Bronchial lymph node (tissue), 1 donor: ENCODE measurements around a stretch of chr7.

DNA sequence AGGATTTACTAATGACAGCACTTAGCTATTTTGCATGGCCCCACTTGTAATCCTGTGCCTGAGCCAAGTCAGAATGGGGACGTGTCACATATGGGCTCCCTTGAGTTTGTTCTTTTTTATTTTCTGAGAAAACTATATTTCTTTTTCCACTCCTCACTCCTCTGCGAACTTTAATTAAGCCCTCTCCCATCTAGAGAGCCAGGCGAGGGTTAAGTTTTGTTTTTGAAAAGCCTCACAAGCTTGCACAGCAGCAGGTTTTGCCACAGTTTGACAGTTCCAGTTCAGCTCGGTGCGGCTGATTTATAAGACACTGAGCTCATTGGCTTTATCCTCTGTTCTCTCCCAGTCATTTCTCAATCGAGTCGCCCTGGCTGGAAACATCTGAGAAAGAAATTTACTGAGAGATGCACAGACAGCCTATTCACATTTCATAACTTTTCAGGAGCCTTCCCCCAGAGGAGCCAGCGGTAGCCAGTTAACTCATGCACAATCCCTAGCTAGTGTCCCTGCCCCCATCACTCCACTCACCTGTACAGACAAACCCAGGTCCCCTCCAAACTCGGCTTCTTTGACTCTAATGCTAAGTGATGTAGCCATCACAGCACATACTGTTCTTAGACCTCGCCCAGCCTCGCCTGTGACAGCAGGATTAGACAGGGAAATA is 442.0 kb upstream of the NPVF start:
- PRO-cap, result no peak

DNA sequence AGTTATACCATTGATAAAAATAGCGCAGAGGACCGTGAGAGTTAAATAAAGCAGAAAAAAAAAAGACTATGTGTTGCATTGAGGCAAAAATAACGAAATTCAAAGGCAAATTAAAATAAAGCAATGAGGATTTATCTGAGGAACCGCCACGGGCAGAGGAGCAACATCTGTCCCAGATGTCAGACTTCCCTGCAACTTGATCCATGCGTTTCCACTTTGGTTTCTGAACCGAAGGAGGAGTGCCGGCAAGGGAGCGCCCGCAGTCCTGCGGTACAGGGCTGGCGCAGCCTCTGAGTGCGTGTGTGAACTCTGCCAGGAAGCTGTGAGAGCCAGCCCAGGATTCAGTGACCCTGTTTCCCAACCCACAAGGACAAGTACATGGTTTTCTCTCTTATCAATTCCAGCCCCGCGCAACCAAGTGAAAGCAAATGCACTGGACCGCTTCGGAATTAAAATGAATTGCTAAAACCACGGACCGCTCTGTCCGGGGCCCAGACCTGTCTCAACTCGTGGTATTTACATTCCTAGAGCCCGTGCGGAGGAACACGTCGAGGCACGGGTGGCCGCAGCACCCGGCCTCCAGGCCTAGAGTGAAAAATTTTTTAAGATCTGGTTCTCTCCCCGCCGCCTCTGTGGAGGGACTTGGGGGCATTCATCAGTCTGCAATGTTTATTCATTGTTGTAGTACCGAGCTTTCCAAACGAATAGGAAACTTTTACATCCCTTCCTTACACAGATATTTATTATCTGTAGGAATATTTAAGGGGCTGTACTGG is 291.6 kb upstream of the NFE2L3 start:
- PRO-cap, result no peak

- PRO-cap, result no peak
These were observed 212.0 kb upstream of the NFE2L3 start for GRCh38 chr7:25939841-25940495.

DNA sequence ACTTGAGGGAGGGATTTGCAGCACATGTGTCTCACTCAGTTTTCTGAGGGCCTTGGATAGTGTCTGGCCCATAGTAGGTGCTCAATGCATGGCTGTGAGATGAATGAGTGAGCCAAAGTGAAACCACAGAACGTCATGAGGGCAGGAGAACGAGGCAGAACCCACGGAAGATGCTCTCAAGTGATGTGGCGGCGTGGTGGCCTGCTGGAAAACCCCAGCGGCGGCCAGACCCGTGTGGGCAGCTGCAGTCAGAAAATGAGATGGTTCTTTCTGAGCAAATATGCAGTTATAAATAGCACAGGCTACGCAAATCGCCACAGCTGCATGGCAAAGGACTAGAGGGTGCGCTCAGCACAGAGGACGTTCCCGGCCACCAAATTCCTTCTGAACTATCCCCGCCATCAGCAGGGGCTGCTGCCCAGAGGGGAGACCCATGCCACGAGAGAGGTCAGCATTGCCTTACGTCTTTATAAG is 183.4 kb upstream of the NFE2L3 start:
- PRO-cap, result bidirectional peak, plus-strand start at position 338 of the sequence, minus-strand start at position 262 of the sequence

DNA sequence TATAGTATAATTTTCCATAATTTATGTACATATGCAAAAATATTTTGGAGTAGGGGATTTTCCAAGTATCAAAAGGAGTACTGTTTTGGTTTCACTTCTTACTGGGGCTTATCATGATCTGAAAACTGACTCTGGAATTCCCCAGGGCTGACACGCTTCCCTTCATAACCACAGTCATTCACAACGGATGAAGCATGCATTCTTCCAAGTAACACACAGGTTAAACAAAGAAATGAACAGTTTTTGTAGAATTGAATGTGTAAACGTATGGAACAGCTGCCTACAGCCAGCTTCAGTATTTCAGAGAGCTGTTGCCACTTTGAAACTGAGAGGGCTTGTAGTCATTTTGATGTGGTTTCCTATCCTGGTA is 4.4 kb downstream of the NFE2L3 start:
- PRO-cap, result no peak

- PRO-cap, result no peak
These were observed 14.6 kb downstream of the HNRNPA2B1 start for GRCh38 chr7:26185823-26186433.

DNA sequence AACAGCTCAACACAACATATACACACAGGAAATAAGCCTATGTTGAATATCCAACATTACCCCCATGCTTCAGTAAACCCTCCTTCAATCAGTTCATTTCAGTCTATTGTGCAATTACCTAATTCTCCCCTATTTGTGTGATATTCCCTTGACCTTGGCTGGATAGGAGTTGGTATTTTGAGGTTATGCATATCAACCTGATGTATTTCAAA is 11.4 kb downstream of the HNRNPA2B1 start:
- PRO-cap, result no peak

DNA sequence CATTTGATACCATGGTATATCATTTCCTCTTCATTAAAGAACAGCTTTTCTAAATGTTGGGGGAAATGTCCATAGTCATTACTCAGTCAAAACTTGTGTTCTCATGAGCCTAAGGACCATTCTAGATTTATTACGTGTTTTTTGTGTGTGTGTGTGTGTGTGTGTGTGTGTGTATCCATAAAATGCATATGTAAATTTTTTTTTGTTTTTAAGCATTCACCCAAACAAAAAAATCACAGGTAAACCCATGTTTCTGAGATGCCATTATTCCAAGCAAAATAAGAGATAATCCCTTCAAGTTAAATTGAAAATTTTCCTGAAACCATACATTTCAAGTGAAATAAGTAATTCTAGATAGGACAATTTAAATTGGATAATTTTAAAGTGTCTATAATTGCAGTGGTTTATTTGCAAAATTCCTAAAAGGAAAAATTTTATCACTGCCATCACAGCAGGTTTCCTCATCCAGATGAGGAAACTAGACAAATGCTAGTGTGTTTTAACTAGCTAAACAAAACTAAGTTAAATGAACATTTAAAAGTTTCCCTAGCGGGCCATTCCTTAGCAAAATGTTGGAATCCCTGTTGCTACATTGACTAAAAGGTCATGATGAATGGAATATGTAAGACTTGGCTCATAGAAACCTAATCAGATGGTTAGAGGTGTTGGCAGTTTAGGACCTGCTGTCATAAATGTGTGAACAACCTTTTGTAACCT is 11.1 kb downstream of the CBX3 start:
- PRO-cap, result no peak

- PRO-cap, result no peak
These were observed 11.8 kb downstream of the CBX3 start for GRCh38 chr7:26213158-26213963.

GRCh38 chr7:26363295-26363819 is 71.7 kb downstream of the SNX10 start:
- PRO-cap, result no peak

- PRO-cap, result unidirectional peak, plus-strand start at chr7:27106293; unidirectional peak, plus-strand start at chr7:27106346; unidirectional peak, plus-strand start at chr7:27106357; unidirectional peak, plus-strand start at chr7:27106393; unidirectional peak, plus-strand start at chr7:27106406; bidirectional peak, plus-strand start at chr7:27106911, minus-strand start at chr7:27106856
These were observed 4.0 kb upstream of the HOXA2 start for GRCh38 chr7:27106223-27107241.

GRCh38 chr7:27122452-27123468 is 7.8 kb downstream of the HOXA4 start:
- PRO-cap, result no peak

GRCh38 chr7:27145622-27146184 is 1.9 kb downstream of the HOXA6 start:
- PRO-cap, result no peak

DNA sequence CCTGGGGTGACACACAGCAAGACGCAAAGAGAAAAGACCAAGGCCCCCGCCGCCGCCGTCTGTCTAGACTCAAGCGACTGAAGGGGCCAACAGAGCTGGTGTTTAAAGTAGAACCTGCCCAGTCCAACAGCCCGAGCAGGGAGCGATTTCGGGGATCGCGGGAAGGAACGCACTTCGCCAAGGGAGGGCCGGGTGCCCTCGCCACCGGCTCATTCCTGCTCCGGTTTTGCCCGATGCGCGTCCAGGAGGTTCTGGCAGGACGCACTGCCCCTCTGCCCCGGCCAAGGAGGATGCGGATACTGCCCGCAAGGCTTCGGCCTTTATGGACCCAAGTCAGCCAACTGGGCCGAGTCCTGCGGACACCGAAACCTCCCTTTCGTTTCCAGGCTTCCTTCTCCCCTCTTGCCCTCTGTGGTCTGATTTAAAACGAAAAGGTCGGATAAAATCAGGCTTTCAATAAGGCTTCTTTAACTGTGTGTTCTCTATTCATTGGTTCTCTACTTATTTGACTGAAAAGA is 2.1 kb upstream of the HOXA7 start:
- PRO-cap, result no peak

DNA sequence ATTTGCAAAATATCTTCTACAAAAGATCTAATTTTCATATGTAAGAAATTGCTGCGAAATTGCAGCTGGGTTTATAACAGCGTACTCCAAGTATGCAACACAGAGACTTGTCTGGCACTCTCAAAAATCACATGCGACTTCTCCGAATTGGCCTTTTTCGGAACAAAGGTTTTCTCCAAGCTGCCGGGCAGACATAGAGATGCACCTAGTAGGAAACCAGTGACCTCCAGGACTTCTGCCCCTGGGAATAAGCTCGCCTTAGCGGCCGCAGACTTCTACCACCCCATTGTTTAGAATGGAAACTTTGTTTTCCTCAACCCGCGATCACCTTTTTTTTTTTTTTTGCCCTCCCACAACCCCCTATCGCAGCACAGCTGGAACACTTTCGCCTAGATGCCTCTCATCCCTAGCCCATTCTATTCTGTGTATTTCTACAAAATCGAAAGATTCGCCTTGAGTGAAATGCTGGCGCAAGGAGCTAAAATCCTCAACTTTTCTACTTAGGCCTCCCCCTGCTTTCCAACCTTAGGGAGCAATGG is 4.9 kb upstream of the HOXA10 start:
- PRO-cap, result no peak

- PRO-cap, result no peak
These were observed 7.1 kb upstream of the EVX1 start for GRCh38 chr7:27235293-27236141.

GRCh38 chr7:27277562-27277917 is 34.9 kb downstream of the EVX1 start:
- PRO-cap, result no peak

DNA sequence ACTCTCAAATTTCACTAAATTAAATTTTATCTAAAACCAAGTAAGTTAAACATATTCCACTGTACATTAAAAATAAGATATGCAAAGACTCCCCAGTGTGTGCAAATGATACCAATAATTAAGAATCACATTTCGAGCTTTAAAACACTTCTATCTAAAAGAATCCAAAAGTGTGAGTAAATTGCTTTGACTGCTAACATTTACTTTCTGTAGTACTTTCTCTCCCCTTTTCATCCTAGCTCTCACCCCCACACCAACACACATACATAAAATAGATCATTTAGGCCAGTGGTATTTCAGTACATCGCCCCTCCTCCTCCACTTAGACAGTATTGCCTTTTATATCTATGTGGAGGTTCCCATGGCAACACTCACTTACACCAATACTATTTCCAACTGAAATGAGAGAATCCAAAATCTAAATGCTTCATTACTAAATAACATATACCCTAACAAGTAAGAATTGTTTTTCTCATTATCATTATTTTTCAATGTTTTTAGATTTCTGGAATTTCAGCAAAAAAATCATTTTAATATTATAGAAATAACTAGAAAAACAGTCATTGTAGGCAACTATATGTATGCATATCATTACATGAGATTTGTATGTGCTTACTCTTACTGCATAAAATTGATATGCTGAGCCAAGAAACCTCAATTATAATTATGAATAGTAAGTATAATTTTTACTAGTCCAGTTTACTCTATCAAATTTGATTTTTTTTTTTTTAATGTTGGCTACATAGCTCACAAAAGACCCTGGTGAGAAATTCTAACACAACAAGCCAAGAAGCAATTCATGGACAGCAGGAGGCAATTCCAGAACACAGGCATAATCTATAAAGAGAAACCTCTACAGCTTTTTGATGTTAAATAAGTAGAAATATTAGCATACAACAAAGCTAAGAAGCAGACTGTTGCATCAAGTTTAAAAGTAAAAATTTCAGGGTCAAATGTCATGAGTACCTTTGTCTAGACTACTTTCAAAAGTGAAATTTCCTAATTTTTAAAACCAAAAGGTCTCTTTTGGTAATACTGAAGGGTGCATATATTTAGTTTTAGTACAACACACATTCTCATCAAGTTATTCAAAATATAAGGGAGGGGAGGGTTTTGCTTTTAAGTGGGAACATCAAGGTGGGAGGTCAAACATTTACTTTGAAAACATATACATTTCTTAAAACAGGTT is 58.6 kb downstream of the HIBADH start:
- PRO-cap, result no peak

DNA sequence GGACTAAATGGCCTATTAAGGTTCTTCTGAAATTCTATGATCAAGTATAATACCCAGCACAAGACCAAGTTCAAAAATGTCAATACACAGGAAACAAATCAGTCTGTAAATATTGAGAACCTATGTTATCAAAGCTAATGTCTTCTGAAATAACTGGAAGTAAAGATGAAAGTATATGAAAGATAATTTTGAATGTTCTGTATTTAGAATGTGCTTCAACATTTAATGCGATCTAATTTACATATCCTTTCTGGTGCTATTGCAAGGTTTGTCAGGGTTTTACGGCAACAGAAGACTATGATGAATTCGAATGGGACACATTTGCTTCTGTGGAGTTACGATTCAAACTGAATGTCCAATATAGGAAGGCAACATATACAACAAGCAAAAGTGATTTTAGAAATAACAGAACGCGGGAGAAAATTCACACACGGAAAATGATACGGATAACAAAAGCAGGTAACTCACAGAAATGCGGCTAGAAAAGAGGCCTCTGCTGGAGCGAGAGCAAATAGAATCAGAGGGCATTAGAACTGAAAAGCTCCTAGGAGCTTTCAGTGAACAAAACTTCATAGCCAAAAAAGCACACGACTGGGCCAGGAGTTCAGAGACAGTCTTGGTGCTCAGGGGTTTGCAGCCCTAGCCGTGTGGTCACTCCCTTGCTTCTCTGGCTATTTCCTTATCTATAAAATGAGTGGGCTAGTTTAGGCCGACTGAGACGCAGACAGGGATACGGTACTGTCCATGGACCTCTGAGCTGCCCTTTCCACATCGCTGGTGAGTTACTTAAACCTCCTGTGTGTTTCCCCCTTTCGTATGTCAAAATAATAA is 655 bp upstream of the TAX1BP1 start:
- PRO-cap, result unidirectional peak, plus-strand start at position 290 of the sequence; bidirectional peak, plus-strand start at position 716 of the sequence, minus-strand start at position 677 of the sequence

- PRO-cap, result no peak
These were observed 88.8 kb downstream of the TAX1BP1 start for GRCh38 chr7:27828611-27829248.